Thoracic aorta endothelial cell (primary cell): ENCODE measurements around a stretch of chr6.

- CAGE, long polyA plus RNA: no peak
Measured at GRCh38 chr6:36244776-36245113, 25.1 kb upstream of the PNPLA1 start.

DNA sequence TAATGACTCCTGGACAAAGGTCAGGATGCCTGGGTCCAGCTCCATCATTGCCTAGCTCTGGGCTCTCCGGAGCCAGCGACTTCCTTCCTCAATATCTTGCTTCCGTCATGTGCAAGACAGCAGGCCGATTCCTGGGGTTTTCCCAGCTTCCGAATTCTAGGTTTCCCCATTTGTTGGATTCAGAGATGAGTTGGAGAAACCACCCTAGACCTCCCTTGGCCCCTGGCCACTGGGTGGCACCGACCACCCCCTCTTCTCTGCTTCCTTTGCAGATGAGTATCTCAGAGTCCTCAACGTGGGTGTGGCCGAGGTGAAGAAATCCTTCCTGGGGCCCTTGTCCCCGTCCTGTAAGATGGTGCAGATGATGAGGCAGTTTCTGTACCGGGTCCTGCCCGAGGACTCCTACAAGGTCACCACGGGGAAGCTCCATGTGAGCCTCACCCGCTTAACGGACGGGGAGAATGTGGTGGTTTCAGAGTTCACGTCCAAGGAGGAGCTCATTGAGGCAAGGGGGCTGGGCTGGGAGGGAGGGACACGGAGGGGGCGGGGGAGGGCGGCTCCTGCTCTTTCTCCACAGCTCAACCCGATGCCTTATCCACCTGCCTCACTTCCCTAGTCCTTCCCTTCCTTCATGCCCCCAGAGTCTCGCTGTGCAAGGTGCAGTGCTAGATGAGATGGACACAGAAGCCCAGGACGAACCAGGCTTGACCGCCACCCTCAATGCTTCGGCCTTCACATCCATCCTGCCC lies 21.4 kb downstream of the PNPLA1 start:
- CAGE, long polyA plus RNA: no peak

DNA sequence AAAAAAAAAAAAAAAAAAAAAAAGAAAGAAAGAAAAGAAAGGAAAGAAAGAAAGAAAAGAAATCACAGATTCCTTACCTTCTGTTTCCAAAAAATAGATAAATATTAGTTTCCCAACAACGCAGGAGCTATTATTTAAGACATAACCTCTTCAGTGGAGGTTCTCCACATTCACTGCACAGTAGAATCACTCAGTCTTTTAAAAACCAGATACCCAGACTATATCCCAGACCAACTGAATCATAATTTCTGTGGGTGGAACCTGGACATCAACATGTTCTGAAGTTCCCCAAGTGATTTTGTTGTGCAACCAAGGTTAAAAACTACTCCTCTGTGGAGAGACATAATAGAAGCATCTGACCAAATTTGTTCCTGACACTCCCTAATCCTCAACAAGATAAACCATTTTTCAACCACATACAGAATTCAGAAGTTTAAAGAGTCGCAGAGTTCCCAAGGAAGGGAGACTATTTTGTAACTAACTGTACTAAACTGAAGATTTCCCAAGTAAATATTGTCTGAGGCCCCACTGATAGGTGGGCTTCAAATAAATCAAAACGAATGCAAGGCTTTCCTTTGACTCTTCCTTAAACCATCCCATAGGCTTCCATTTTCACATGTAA lies 42.3 kb downstream of the STK38 start:
- CAGE, long polyA plus RNA: no peak

DNA sequence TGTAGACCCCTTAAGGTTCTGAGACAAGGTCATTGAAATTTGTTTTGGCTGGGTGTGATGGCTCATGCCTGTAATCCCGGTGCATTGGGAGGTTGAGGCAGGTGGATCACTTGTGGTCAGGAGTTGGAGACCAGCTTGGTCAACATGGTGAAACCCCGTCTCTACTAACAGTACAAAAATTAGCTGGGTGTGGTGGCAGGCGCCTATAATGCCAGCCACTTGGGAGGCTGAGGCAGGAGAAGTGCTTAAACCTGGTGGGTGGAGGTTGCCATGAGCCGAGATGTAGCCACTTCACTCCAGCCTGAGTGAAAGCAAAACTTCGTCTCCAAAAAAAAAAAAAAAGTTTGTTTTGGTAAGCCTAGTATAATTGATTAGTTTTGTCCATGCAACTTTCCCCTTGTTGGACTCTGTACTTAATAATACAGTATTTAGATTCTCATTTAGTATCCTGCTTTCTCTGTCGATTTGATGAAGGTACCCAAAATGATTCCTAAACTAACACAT lies 11.1 kb downstream of the SRSF3 start:
- CAGE, long polyA plus RNA: no peak

DNA sequence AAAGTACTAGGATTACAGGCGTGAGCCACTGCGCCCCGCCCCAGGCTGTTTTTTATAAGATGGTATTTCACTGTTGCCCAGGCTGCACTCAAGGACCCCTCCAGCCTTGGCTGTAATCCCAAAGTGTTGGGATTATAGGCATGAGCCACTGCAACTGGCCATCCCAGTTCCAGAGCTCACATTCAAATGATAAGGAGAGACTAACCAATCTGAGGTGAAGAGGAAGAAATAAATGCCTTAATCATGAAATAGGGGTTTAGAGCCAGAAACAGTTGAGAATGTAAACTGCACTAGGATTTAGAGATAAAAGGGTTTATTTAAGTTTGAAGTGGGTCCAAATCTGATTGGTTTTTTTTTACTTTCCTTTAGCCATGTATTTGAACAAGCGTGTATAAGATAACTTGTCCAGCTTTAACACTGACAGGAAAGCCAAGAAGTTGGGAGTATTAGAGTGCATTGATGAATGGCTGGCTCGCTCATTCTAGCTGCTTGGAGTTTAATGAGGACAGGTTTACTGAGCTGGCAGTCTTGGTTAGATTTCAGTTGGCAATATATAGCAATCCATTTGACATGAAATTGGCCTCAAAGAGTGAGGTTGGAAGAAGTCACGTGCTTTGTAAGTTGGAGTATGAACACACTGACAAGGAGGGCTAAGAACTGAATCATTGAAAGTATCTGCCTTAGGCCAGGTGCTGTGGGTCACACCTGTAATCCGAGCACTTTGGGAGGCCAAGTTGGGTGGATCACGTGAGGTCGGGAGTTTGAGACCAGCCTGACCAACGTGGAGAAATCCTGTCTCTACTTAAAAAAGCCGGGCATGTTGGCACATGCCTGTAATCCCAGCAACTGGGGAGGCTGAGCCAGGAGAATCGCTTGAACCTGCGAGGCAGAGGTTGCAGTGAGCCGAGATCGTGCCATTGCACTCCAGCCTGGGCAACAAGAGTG lies 13.6 kb downstream of the SRSF3 start:
- CAGE, long polyA plus RNA: no peak

- CAGE, long polyA plus RNA: no peak
Measured at GRCh38 chr6:36623956-36624289, 29.8 kb downstream of the SRSF3 start.

GRCh38 chr6:36679653-36679924 lies 1.1 kb downstream of the CDKN1A start:
- CAGE, long polyA plus RNA: no peak

DNA sequence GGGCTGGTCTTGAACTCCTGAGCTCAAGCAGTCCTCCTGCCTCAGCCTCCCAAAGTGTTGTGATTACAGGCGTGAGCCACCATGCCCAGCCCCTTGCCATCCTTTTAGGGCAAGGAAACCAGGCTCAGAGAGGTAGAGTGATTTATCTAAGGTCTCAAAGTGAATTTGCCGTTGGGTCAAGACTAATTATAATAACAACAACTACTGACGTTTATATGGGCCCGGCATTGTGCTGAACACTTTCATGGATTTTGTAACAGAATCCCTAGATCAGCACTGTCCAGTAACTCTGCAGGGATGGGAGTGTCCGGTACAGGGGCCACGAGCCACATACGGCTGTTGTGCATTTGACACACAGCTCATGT lies 6.5 kb downstream of the CDKN1A start:
- CAGE, long polyA plus RNA: no peak

- CAGE, long polyA plus RNA: no peak
Measured at GRCh38 chr6:36691996-36692780, 5.4 kb upstream of the RAB44 start.

- CAGE, long polyA plus RNA: no peak
Measured at GRCh38 chr6:36734925-36735630, 37.5 kb downstream of the RAB44 start.

DNA sequence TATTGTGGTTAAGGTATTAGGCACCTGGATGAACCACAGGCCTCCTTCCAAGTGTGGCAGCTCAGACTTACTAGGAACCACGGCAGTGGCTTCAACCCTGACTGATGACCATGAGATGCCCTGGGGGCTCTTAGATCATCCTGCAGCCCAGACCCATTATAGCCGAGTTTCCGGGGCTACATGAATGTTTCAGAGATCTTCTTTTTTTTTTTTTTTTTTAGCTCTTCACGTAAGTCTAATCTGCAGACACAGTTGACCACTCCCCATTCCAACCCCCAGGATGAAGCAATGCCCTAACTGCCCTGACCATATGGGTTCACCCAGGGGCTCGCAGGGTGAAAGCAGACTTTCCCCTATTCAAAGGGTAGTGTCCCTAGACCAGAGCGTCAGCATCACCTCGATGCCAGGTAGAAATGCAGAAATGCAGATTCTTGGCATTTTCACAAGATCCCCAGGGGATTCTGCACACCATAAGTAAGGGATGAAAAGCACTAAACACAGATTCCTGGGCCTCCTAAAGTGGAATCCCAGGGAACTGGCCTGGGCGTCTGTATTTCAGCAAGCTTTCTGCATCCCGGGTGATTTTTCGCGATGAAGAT lies 56.5 kb downstream of the RAB44 start:
- CAGE, long polyA plus RNA: no peak

- CAGE, long polyA plus RNA: no peak
Measured at GRCh38 chr6:36765664-36766108, 68.1 kb downstream of the RAB44 start.

DNA sequence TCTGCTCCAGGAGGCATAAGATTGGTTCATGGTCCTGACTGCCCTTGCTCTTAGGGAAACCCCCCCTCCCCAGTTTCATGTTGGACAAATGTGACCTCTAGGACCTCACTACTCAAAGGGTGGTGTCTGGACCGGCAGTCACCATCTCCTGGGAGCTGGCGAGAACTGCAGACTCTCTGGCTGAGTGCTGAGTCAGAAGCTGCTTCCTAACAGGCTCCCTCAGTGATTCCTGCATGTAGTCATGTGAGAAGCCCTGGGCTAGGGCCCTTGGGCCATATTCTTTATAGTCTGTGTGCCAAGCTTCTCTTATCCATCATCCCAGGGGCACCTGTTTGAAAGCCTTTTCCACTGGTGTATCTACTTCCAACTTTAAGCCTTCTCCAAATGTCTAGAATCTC lies 13.5 kb upstream of the CPNE5 start:
- CAGE, long polyA plus RNA: no peak

GRCh38 chr6:36862008-36862847 lies 12.4 kb downstream of the PPIL1 start:
- CAGE, long polyA plus RNA: no peak

GRCh38 chr6:36871682-36872020 lies 3.0 kb downstream of the PPIL1 start:
- CAGE, long polyA plus RNA: no peak

- CAGE, long polyA plus RNA: no peak
Measured at GRCh38 chr6:36906280-36907068, 20.7 kb downstream of the C6orf89 start.

GRCh38 chr6:37033206-37033816 lies 27.9 kb downstream of the FGD2 start:
- CAGE, long polyA plus RNA: no peak

DNA sequence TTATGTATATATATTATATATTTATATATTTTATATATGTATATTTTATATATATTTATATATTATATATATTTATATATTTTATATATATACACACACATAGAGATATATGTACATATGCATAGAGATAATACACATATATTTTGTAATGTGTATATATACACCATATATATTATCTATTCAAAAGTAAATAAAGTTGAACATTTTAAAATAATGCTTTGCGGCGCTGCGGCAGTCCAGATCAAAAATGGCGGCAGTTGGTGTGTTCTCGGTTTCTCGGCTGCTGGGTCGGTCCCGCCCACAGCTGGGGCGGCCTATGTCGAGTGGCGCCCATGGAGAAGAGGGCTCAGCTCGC lies 39.1 kb downstream of the FGD2 start:
- CAGE, long polyA plus RNA: no peak

DNA sequence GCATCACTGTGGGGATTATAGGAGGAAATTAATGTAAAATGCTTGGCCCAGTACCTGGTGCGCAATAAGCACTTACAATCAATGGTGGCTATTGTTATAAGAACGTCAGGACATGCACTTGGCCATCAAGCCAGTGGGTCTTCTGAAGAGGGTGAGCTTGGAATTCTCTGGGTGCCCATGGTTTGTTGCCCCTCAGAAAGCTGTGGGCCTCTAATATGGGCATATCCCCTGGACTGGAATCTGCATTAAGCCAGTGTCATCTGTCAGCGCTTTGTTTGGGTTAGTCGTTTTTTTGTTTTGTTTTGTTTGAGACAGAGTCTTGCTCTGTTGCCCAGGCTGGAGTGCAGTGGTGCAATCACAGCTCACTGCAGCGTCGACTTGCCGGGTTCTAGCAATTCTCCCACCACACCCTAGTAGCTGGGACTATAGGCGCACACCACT lies 43.9 kb downstream of the FGD2 start:
- CAGE, long polyA plus RNA: no peak

GRCh38 chr6:37174288-37175590 lies 4.8 kb downstream of the PIM1 start:
- CAGE, long polyA plus RNA: no peak